ENCODE results near the gene DOK3.

GRCh38 chr5:177404273-177405015 lies 4.0 kb upstream of the PFN3 start:
- PRO-cap = bidirectional peak, plus-strand start at chr5:177404630, minus-strand start at chr5:177404496

GRCh38 chr5:177412127-177413027 lies 3.0 kb upstream of the F12 start:
- PRO-cap = no peak

GRCh38 chr5:177420396-177420815 lies 6.1 kb upstream of the GRK6 start:
- PRO-cap = no peak

GRCh38 chr5:177434187-177434755 lies 7.8 kb downstream of the GRK6 start:
- PRO-cap = no peak

- PRO-cap = no peak
Observed at GRCh38 chr5:177443479-177444085, 3.0 kb upstream of the PRR7 start.

GRCh38 chr5:177453807-177454094 lies 7.1 kb downstream of the PRR7 start:
- PRO-cap = unidirectional peak, plus-strand start at chr5:177454018

- PRO-cap = no peak
Observed at GRCh38 chr5:177475455-177475862, 2.0 kb upstream of the DBN1 start.

- PRO-cap = no peak
Observed at GRCh38 chr5:177490274-177490655, 7.1 kb downstream of the PDLIM7 start.

DNA sequence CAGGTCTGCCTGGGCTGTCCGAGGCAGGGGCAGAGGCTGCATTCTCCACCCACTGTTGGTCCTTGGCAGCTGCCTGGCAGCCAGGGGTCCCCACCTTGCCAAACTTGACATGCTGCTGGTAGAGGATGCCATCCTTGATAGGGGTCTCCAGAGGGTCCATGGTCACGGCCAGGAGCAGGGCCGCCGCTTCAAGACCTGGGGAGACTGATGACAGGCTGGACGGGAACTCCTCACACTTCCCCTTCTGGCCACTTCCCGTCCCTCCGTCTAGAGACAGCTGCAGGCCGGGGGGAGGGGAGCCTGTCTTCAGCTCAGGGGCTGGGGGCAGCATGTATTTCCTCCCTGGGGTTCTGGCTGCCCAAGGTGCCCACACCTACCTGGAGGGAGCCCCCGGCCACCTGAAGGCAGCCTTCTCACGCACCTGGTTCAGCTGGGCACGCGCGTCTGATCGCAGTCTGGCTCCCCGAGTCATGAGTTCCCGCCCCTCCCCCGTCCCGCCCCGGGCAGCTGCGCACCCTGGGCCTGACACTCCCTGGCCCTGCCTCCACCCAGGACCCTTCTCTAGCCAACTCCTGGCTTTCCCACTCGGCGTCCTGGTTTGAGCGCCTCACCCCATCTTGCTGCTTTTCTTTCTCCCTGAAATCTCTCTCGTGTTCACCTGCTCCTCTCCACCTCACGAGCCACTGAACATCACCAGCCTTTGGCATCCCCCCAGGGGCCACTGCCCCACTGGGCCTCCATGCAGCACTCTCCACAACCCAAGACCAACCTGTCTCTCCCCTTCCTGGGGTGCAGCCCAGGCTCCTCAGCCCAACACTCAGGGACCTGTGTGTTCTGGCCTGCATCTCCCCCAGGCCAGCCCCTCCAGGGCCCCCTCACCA lies at the start of gene DOK3:
Gene DOK3 (minus strand): TSS at position 446 of the 881 bp plus-strand sequence.
- PRO-cap = unidirectional peak, minus-strand start at position 206 of the sequence; bidirectional peak, plus-strand start at position 584 of the sequence, minus-strand start at position 446 of the sequence

GRCh38 chr5:177511252-177511573 lies 1.6 kb upstream of the DOK3 start:
- PRO-cap = no peak

DNA sequence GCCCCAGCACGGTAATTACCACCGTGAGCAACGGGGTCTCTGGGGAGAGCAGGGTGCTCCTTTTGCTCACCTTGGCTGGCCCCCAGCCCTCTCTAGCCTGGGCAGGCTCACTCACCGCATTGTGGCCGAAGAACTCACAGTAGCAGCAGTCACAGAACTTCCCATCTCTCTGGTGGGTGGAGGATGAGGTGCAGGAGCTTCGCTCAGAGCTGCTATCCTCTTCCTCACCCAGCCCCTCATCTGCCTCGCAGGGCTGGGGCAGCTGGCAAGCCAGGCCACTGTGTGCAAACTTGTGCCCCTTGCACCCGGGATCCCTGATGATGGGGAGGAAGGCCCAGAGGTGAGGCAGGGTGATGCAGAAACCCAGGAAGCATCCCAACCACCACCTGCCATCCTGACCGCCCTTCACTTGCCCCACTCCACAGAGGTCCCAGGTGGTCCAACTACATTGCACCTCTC lies 15.6 kb upstream of the DDX41 start:
- PRO-cap = no peak

DNA sequence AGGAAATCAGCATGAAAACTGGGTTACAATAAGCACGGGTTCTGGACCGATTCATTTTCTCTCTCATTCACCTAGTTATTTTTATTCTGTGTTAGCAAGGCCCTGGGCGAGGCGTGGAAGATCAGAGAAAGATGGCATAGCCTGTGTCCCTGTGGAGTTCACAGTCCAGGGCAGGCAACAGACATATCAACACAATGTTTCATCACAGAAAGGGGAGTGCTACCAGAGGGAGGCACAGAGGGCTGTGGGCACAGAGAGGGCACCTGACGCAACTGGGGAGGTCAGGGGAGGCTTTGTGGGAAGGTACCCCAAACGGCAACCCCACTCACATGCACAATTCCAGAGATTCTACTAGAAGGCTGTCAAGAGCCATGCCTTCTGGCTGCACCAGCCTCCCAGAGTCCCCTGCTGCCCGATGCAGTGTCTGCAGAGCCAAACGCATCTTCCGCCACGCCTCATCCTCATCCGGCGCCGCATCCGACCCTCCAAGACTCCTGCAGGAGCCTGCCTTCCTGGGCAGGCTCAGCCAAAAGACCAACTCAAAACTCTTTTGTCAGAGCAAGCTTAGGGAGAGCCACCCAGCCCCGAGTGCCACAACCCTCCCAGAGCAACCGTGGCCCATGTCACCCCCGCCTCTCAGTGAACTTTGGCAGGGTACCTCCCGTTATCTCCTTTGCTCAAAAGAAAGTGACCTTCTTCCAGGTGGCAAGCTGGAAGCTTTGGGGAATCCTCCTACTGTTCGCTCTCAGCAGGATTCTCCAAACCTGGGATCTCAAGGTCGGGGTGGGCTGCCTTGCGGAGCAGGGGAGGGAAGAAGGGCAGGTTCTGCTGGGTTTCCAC lies 1.3 kb downstream of the FAM193B start:
- PRO-cap = no peak

DNA sequence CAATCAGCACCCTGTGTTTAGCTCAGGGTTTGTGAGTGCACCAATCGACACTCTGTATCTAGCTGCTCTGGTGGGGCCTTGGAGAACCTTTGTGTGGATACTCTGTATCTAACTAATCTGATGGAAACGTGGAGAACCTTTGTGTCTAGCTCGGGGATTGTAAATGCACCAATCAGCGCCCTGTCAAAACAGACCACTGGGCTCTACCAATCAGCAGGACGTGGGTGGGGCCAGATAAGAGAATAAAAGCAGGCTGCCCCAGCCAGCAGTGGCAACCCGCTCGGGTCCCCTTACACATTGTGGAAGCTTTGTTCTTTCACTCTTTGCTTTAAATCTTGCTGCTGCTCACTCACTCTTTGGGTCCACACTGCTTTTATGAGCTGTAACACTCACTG lies 89.1 kb downstream of the B4GALT7 start:
- PRO-cap = no peak

- PRO-cap = no peak
Observed at GRCh38 chr5:177693813-177694132, 93.8 kb downstream of the B4GALT7 start.

GRCh38 chr5:177875436-177875866 lies 120.6 kb downstream of the PROP1 start:
- PRO-cap = no peak

DNA sequence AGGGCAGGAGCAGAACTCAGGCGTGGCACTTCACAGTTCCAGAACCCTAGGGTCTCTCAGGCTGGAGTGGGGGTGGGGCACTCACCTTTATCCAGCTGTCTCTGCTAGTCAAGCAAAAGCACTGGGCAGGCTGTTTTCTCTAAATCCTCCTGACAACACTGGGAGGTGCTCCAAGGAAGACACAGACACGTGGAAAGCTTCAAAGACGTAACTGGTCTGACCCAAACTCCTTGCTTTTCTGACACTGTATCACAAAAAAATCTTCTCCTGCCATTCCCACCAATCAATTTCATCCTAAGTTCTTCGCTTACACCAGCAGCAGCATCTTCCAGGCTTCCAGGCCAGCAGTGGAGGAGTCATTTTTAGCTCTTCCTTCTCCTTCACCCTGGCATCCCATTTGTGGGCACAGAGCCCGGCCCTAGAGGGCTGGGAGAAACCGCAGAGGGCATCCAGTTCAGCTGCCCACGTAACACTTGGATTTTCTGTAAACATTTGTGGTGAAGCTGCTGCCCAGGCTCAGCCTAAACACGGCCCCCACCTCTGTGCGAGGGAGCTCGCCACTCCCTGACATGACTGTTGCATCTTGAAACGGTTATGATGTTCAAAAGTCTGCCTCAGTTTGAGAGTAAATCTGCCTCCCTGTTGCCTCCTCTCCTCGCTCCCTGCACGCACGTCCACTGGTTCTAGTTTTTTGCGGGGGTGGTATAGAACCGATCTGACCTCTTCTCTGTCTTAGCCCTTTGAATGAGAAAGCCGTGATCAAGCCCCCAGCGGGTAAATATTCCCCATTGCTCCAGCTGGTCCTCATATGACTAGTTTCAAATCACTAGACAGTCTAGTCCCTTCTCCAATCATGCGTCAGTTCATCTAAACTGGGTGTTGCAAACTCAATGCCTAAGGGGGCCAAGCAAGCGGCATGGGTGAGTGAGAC lies 35.1 kb upstream of the N4BP3 start:
- PRO-cap = no peak

GRCh38 chr5:178113969-178115091 lies 998 bp downstream of the N4BP3 start:
- PRO-cap = unidirectional peak, minus-strand start at chr5:178114125; unidirectional peak, minus-strand start at chr5:178114730

GRCh38 chr5:178123414-178123932 lies 7.3 kb upstream of the RMND5B start:
- PRO-cap = no peak

DNA sequence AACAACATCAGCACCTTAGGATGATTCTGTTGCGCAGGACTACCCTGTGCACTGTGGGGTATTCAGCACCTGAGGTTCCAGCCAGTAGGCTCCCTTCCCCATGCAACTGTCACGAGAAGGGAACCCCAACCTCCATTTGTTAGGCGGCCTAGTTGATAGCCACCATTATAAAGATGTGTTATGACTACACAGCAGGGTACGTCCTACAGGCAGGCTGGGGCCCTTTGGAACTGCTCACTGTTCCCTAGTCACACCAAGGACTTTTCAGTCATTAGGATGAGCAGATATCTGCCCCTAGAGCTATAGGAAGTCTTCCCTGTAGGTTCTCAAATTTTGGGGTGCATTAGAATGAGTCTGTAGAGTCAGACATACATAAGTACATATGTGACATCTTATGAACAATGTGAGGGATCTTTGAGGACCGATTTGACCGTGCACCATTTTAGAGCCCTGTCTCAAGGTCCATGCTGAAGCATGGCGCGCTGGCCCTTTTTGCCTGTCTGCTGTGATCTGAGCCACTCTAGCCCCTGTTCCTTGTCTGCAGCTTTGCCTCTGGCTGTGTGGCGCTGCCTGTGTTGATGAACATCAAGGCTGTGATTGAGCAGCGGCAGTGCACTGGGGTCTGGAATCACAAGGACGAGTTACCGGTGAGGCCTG lies 6.6 kb downstream of the NHP2 start:
- PRO-cap = no peak

GRCh38 chr5:178148392-178149575 lies 4.9 kb downstream of the NHP2 start:
- PRO-cap = no peak

Data from vermiform appendix (tissue), 1 donor.